Vein endothelial cell (primary cell): ENCODE measurements around the genes PDCD4 and GPAM.

- CAGE, long polyA plus RNA, result no peak
Measured at GRCh38 chr10:110481277-110481581, 16.5 kb upstream of the DUSP5 start.

DNA sequence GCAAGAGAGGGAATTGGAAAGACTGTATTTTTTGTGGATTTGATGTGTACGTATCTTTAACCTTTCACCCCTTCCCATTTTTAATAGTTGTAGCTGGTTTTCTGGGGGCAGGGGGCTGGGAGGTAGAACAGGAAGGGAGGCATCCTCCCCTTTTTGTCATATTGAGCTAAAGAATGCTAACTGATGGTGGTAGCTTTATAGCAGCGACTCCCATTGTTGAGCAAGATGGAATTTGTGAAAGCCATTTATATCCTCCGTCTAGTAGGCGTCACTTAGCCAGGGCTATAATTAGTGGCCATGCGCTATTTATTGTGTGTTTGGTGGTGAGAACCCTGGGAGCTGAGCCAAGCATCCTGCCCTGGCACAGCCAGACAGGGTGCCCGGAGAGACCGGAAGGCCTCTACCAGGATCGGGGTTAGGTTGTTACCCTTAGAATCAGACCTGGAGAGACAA lies 11.4 kb downstream of the DUSP5 start:
- CAGE, long polyA plus RNA, result no peak

DNA sequence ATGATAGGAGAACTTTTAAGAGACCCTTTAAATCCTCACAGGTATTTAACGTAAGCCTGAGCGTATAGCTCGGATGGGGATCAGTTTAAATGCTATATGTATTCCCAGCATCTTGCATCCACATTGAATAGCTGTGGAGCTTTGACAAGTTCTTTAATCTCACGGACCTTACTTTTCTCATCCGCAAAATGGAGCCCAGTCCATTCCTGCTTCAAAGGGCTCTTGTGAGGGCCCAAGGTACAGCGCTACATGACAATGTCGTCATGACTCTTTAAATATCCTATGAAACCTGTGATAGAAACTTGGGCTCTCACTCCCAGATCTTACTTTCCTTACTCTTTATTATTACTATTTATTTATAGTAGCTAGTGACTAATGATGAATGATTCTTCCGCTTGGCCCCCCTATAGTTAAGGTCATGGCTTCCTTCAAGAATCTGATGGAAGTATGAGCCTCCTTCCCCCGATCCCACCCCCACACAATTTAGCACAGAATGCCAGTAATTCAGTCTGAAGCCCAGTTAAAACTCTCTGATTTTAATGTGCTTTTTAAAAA lies 41.9 kb downstream of the RBM20 start:
- CAGE, long polyA plus RNA, result no peak

DNA sequence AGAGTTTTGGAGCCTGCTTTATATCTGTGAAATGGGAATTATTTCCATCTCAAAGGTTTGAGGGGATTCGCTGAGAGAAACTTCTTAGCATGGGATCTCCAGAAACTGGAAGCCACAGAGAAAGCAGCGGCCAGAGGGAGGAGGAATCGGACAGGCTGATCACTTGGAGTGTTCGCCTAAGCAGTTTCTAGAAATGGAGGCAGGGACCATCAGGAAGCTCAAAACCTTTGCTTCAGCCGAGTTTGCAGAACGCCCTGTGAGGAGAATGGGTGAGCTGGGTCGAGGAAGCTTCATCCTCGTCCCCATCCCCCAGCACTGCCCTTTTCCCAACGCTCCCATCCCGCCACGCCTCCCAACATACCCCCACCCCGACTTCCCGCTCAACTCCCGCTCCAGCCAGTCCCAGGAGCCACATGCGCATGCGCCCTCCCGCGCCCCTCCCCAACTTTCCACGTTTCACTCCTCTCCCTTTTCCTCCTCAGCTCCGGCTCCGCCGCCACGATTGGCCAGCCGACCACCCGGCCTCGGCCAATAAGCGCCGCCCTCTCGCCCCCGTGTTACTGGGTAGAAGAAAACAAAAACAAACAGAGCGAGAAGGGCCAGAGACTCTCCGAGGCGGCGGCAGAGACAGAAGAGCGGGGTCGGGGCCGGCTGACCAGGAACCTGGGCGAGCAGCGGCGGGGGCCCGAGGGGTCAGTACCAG lies at the start of gene PDCD4:
Gene PDCD4 (plus strand): TSS at position 602 of the 703 bp plus-strand sequence.
- CAGE, long polyA plus RNA, result no peak

DNA sequence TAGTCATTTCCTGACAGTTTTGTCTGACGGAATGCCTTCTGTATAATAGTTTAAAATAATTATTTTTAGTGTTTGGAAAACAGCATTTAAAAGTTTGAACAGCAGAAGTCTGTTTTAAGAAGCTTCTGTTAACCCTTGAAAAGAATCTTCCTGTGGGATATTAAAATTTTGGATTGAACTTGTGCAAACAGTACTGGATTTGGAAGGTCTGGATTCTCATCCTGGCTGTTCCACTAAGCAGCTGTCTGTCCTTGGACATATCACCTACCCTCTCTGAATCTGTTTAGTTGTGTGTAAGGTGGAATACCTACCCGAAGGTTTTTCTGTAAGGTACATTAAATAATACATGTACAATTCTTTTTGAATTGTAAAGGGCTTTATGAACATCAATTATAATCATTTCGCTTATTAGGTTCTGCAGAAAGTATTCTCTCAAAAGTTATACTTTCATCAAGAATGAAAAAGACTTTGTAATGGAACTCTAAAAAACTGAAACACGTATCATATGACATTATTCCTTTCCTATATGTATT lies 2.2 kb downstream of the PDCD4 start:
- CAGE, long polyA plus RNA, result no peak

- CAGE, long polyA plus RNA, result no peak
Measured at GRCh38 chr10:110897727-110898694, 21.0 kb downstream of the BBIP1 start.

DNA sequence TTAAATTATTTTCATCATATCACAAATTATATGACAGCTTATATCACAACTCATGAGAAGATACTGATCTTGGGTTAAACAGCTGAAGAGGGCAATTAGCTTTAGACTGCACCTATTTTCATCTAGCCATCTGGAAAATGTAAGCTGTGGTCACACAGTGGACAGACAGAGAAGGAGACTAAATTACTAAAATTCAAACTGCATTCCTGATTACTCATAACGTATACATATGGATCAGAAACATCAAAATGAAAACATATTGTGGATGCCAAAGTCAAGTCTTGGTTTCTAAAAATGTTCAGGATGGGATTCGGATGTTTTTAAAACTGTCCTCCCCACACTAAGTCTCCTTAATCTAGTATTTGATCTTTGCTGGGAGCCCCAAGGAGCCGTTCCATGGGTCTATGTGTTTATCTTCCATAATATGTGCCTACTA lies 6.6 kb downstream of the BBIP1 start:
- CAGE, long polyA plus RNA, result no peak

- CAGE, long polyA plus RNA, result no peak
Measured at GRCh38 chr10:111077597-111078254, 897 bp downstream of the ADRA2A start.

DNA sequence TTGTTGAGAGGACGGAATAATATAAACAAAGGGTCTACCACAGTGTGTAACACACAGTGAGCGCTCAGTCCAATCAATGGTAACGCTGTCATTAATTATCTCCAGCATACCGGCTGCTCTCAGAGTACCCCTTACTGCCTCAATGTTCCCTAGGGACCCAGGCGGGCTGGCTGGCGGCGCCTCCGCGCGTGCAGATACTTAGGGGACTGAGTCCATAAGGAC lies 425 bp downstream of the GPAM start:
- CAGE, long polyA plus RNA, result no peak

- CAGE, long polyA plus RNA, result start-site peak on the minus strand at chr10:112183731-112183778, 42 and 39 reads in 2 replicates
Measured at GRCh38 chr10:112183456-112184309, at the start of gene GPAM. Gene GPAM, minus strand, starts transcription at chr10:112183765.

- CAGE, long polyA plus RNA, result no peak
Measured at GRCh38 chr10:112209414-112209775, 25.8 kb upstream of the GPAM start.

- CAGE, long polyA plus RNA, result no peak
Measured at GRCh38 chr10:112266032-112266313, 17.2 kb upstream of the TECTB start.

GRCh38 chr10:112336436-112337018 lies 37.4 kb upstream of the ACSL5 start:
- CAGE, long polyA plus RNA, result no peak

DNA sequence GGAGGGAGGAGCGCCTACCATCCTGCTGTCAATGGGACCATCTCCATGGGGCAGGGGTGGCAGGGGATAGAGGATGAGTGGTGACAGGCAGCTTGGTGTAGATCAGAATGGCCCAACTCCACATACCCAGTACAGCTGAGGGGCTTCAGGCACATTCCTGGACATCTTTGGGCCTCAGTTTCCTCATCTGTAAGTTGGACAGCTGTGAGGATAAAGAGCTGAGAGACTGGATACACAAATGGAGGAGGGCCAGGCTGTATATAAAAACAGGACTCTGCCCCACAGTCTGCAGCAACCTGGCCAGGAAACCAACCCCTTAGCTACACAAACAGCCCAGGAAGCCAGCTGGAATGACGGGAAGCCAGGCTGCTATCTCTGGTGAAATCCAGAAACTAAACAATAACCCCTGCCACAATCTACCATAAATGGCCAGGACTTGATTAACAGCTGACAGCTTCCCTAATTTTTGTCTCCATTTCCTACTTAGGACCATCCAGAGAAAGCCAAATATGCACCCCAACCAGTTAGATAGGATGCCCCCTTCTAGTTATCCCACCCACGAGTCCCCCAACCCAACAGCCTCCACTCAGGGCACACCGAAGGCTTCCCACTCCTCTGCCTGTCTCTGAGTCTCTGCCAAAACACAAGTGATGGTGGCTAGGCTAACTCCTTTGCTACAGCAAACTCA lies 110.1 kb upstream of the TCF7L2 start:
- CAGE, long polyA plus RNA, result no peak

DNA sequence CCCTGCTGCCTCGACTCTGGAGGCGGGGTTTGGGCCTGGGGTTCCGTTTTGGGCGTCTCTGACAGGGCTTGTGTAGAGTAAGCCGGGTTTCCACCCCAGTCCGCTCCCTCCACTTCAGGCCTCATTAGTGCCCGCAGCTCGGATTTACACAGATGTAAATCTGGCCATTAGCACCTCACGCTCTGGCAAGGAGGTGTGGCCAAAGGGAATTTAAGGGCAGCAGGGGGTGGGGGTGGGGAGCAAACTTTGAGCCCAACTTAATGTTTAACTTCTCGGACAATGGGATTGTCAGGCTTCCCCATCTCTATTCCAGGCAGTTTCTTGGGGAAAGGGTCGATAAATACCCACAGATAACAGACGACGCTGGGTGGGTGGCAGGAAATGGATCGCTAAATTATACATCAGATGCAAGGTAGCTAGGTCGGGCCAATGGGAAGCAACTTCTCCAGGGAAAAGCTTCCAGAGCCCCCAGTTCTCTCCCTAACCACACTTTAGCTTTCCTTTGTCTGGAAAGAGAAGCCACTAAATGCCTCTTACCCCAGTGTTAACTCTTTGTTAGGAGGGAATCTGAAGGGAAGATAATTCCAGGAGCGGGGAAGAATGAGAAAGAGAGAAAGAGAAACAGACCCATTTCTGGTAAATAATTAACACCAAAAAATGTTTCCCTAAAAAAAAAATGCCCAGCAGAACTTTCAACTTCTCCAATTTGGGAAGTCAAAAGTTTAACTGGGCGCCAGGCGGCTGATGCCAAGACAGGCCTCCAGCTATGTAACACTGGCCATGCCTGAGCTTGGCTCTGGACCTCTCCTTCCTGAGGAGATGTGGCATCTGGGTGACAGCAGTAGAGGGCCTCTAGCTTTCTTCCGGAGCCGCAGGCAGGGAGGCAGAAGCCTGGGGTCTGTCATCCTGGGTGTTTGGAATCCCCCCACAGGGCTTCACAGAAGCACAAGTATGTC lies 50.9 kb upstream of the TCF7L2 start:
- CAGE, long polyA plus RNA, result no peak

DNA sequence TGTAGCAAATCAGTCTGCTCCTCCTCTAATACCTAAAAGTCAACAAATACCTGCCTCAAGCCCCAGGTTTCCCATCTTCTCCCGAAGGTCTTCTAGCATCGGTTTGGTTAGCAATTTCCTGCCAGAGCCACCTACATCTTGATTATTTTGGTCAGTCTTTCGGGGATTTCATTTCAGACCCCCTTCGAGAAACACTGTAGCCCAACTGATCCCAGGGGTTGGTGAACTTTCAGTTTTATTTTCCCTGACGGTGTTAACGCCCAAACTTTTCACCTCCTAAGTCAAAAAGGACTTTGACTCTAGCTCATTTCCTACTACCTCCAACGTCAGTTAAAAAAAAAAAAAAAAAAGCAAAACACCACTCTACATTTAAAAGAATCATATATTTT lies 999 bp upstream of the TCF7L2 start:
- CAGE, long polyA plus RNA, result no peak

GRCh38 chr10:112958176-112958805 lies 8.2 kb downstream of the TCF7L2 start:
- CAGE, long polyA plus RNA, result no peak

GRCh38 chr10:113005329-113006143 lies 55.5 kb downstream of the TCF7L2 start:
- CAGE, long polyA plus RNA, result no peak

- CAGE, long polyA plus RNA, result no peak
Measured at GRCh38 chr10:113039959-113040557, 90.0 kb downstream of the TCF7L2 start.

DNA sequence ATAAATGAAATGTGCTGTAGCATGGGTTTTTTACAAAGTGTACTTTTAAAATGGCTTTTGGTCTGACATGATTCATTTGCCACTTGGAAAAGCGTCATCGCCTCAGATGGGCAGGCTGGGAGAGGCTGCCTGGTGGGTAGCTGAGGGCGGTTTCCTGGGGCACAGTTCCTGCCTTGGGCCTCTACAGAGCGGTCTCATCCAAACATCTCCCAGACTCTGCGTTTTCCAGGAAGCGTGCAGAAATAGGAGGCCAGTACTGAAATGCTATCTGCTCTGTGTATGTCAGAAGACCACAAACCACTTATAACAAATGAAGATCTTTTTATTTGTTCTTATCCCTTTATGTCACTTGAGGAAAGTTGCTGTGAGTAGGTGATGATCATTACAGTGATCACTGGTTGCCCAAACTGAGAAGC lies 106.7 kb downstream of the TCF7L2 start:
- CAGE, long polyA plus RNA, result no peak